NCI-H460 (cell line): Measurements from ENCODE around the gene KLHDC1.

GRCh38 chr14:48260253-48261217 is 585.1 kb upstream of the MDGA2 start:
RAMPAGE:
- cytosol, long total RNA = no peak
- long total RNA = no peak
- nucleus, long total RNA = no peak

GRCh38 chr14:48274718-48275247 is 599.4 kb upstream of the MDGA2 start:
RAMPAGE:
- cytosol, long total RNA = no peak
- long total RNA = no peak
- nucleus, long total RNA = no peak

RAMPAGE:
- cytosol, long total RNA = no peak
- long total RNA = no peak
- nucleus, long total RNA = no peak
Observed at GRCh38 chr14:49692483-49693845, at the start of gene KLHDC1. Gene KLHDC1, plus strand, starts transcription at chr14:49693120.

GRCh38 chr14:49767252-49767847 is 603 bp upstream of the KLHDC2 start:
RAMPAGE:
- cytosol, long total RNA = no peak
- long total RNA = no peak
- nucleus, long total RNA = no peak

RAMPAGE:
- cytosol, long total RNA = no peak
- long total RNA = no peak
- nucleus, long total RNA = no peak
Observed at GRCh38 chr14:49795714-49796212, 27.8 kb downstream of the KLHDC2 start.

GRCh38 chr14:49832055-49832485 is 20.5 kb downstream of the NEMF start:
RAMPAGE:
- cytosol, long total RNA = no peak
- long total RNA = no peak
- nucleus, long total RNA = no peak

RAMPAGE:
- cytosol, long total RNA = no peak
- long total RNA = no peak
- nucleus, long total RNA = no peak
Observed at GRCh38 chr14:49862031-49862694, 9.6 kb upstream of the NEMF start.

DNA sequence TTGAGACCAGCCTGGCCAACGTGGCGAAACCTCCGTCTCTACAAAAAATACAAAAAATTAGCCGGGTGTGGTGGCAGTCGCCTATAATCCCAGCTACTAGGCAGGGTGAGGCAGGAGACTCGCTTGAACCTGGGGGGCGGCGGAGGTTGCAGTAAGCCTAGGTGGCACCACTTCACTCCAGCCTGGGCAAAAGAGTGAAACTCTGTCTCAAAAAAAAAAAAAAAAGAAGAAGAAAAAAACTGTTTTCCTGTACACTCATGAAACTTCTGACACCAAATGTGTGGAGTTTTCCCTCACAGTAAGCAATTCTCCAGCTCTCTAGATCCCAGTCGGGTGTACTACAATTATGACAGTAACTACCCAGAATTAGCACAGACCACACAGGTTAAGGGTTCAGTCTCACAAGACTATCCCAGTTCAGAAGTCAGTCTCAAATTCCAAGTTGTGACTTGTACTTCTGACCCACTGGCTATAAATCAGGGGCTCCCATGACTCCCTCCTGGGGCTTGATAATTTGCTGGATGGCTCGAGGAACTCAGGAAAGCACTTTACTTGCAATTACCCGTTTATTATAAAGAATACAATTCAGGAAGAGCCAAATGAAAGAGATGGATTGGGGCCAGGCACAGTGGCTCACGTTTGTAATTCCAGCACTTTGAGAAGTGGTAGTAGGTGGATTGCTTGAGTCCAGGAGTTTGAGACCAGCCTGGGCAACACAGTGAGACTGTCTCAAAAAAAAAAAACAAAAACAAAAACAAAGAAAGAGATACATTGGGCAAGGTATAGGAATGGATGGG is 12.5 kb upstream of the ARF6 start:
RAMPAGE:
- cytosol, long total RNA = no peak
- long total RNA = no peak
- nucleus, long total RNA = no peak

RAMPAGE:
- cytosol, long total RNA = no peak
- long total RNA = no peak
- nucleus, long total RNA = no peak
Observed at GRCh38 chr14:49907114-49907688, 14.3 kb downstream of the ARF6 start.

DNA sequence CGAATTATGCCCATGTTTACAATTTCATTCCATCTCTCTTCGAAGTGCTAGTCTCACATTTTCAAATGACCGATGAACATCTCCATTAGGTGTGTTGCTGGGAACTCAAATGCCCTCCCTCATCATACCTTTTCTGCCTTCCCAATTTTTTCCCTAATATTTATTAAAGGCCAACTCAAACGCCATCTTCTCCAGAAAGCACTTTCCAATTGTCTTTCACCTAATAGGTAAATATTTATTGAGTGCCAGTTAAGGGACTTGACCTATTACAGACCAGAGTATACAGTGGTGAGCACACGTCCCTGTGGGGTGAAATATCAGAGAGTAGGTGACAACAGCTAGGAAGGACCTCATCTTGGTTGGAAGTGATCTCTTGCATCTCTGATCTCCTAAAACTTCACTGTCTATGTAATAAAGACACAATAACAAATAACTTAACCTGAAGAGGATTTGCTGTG is 64.5 kb downstream of the ARF6 start:
RAMPAGE:
- cytosol, long total RNA = no peak
- long total RNA = no peak
- nucleus, long total RNA = no peak

GRCh38 chr14:49962227-49963321 is 69.7 kb downstream of the ARF6 start:
RAMPAGE:
- cytosol, long total RNA = no peak
- long total RNA = no peak
- nucleus, long total RNA = no peak

DNA sequence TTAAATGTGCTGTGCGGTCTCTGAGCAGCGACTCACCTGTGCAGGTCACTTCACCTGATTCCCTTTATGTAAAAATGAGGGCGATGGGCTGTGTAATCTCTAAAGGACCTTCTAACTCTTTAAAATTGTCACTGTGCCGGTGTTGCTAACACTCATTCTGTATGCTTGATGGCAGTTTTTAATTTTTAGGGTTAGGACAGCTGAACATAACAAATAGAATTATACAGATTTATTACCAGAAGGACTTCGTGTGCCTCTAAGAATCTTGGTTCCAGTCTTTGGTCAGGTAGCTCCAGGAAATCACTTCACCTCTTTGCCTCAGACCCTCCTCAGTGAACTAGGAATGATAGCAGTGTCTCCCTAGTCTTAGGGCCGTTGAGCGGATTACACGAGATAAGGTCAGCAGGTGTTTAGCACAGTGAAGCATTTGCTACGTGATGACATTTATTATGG is 919 bp downstream of the DMAC2L start:
RAMPAGE:
- cytosol, long total RNA = no peak
- long total RNA = no peak
- nucleus, long total RNA = no peak

GRCh38 chr14:50363746-50364351 is 32.8 kb downstream of the CDKL1 start:
RAMPAGE:
- cytosol, long total RNA = no peak
- long total RNA = no peak
- nucleus, long total RNA = no peak

RAMPAGE:
- cytosol, long total RNA = no peak
- long total RNA = no peak
- nucleus, long total RNA = no peak
Observed at GRCh38 chr14:50522024-50522494, 10.3 kb downstream of the MAP4K5 start.

DNA sequence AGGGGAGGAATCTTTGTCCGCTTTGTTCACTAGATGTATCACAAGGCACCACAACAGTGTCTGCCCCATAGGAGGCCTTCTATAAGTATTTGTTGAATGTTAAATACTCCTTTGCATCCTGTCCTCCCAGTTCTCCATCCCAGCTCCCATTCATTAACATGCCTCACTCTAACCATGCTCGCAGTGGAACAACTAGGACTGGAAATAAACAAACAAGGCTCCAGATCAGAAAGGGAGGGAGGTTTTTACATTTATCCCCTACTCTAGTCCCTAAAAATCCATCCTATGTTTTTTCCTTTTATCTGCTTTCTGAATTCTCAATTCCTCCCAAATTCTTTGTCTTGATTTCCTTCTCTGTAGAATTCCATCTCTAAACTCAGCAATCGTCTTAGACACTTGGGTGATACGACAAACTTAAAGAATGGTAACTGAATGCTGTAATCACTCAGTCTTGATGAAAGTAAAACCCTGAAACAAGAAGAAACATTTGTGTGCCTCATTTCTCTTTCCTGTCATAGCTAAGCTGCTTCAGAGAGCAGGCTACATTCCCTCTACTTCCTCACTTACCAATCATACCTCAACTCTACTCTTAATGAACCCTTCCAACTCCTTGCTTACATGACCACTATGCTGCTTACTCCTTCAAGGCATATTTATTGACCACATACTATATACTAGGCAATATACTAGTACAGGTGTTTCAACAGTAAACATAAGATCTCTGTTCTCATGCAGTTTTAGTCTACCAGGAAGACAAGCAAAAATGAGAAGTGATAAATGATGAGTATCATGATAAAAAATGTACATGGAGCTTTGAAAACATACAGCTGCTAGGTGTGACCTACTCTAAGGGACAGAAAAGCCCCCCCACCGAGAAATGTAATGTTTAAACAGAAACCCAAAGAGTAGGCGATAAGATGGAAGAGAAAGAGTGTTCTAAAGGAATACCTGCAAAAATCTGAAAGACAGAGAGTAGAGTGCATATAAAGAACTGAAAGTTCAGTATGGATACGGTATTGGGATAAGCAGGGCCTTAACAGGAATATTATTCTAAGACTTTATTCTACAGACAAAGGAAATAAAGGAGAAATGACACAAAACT is 8.3 kb downstream of the MAP4K5 start:
RAMPAGE:
- cytosol, long total RNA = no peak
- long total RNA = no peak
- nucleus, long total RNA = no peak

RAMPAGE:
- cytosol, long total RNA = no peak
- long total RNA = no peak
- nucleus, long total RNA = no peak
Observed at GRCh38 chr14:50658070-50658573, 10.0 kb downstream of the SAV1 start.

DNA sequence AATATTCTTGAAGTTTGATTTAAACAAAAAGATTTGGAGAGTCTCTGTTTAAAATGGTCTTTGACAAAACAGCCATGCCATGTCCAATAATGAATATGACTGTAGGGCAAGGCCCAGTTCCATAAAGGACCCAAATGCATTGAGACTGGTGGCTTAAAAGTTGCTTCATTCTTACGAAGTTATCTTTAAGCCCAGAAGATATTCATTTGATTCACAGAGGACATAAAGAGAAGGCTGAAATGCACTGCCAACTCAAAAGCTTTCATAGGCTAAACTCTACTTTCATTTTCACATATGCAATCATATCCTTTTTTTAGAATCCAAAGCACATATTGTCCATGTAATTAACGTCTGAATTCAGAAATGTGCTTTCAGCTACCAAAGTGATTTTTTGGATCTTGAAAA is 71.6 kb upstream of the SAV1 start:
RAMPAGE:
- cytosol, long total RNA = no peak
- long total RNA = no peak
- nucleus, long total RNA = no peak

DNA sequence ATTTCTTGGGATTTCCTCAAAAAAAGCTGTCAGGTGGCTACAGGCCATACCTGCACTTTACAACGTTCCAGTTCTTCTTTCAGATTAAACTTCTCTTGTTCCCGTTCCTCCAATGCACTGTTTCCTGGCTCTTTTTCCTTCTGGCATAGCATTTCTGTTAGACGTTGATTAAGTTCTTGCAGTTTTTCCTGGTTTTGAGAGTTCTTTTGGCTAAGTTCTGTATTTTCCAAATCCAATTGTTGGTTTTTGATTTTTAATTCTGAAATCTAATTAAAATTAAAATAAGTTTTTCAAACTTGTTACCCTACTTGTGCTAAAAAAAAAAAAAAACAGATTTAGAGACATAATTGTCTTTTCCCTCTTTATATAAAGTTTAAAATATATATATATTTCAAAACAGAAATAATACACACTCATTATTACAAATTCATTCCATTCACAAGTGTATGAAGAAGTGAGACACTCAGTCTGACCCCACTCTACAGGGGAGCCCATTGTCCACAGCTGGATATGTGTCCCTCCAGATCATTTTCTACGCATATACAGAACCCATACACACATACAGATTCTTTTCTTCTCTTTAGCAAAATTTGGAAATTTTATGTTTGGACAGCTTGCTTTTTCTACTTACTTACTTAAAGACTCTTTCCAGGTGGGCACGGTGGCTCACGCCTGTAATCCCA is 78.4 kb downstream of the NIN start:
RAMPAGE:
- cytosol, long total RNA = no peak
- long total RNA = no peak
- nucleus, long total RNA = no peak

RAMPAGE:
- cytosol, long total RNA = no peak
- long total RNA = no peak
- nucleus, long total RNA = no peak
Observed at GRCh38 chr14:50757975-50758725, 72.8 kb downstream of the NIN start.

DNA sequence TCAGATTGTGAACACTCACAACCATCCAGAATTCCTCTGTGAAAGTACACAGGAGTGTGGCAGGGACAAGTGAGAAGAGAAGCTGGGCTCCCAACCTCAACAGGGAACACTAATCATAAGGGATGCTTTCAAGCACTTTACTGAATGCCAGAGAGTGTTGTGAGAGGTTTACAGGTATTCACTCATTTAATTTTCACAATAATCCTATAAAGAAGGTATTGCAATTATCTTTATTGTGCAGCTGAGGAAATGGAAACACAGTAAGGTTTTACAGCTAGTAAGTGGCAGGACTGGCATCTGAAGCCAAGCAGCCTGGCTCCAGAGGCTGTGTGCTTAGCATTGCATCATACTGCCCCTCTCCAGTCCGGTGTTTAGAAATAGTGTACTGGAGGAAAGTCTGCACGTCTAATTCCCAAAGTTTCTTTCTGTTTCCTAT is 60.2 kb upstream of the PYGL start:
RAMPAGE:
- cytosol, long total RNA = no peak
- long total RNA = no peak
- nucleus, long total RNA = no peak